ENCODE measurements around a stretch of chr5.

- PRO-cap = no peak
- RAMPAGE, long total RNA, 3 experiments = no peak in any of the 3 experiments
Measured at GRCh38 chr5:174188310-174188876, 142.9 kb downstream of the NSG2 start.

GRCh38 chr5:174843730-174844006, 119.3 kb downstream of the MSX2 start:
- PRO-cap = no peak
- RAMPAGE, long total RNA, 3 experiments = no peak in any of the 3 experiments

DNA sequence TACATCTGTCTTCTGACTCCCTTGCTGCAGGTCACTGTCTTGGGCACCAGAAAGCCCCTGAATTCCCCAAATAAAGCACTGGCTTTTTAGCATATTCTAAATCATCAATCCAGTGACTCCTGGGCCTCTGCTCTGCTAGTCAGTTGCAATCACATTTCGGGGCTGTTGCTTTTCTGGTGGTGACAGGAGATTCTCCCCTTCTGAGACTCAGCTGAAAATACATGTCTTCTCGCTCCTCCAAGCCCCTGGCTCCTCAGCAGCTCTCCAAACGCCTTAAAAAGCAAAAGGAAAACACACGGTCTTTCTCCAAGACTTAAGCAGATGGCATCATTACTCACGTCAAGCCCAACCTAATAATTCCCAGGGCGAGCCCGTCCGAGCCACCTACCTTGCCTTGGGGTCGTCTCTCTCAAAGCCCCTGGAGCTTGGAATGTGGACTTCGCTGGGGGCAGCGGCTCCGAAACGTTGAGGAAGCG, 633 bp downstream of the DRD1 start:
- PRO-cap = no peak
- RAMPAGE, long total RNA, 3 experiments = no peak in any of the 3 experiments

DNA sequence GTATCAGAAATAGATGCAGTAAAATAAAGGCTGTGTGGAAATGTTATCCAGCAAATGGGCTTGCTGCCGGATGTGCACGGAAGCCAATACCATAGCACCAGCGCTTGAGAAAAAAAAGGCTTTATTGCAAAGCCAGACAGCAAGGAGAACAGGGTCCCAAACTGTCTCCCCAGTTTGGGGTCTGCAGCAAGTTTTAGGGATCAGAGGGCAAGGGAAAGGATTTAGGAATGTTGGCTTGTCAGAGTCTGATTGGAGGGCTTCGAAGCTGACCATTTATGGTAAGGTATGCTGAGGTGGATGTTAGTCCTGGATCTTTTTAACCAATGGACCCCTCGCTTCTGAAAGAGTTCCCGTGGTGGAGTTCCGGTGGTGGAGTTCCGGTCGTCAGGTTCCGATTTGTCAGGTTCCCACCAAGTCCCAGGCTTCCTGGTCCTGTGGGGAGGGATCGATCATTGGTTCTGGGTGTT, 70.4 kb downstream of the SFXN1 start:
- PRO-cap = no peak
- RAMPAGE, long total RNA, 3 experiments = no peak in any of the 3 experiments

- PRO-cap = no peak
- RAMPAGE, long total RNA, 3 experiments = no peak in any of the 3 experiments
Measured at GRCh38 chr5:175603992-175604508, 53.8 kb upstream of the HRH2 start.

GRCh38 chr5:175680865-175681354, 23.0 kb downstream of the HRH2 start:
- PRO-cap = no peak
- RAMPAGE, long total RNA, 3 experiments = no peak in any of the 3 experiments

- PRO-cap = no peak
- RAMPAGE, long total RNA, 3 experiments = no peak in any of the 3 experiments
Measured at GRCh38 chr5:175693209-175693618, 35.3 kb downstream of the HRH2 start.

DNA sequence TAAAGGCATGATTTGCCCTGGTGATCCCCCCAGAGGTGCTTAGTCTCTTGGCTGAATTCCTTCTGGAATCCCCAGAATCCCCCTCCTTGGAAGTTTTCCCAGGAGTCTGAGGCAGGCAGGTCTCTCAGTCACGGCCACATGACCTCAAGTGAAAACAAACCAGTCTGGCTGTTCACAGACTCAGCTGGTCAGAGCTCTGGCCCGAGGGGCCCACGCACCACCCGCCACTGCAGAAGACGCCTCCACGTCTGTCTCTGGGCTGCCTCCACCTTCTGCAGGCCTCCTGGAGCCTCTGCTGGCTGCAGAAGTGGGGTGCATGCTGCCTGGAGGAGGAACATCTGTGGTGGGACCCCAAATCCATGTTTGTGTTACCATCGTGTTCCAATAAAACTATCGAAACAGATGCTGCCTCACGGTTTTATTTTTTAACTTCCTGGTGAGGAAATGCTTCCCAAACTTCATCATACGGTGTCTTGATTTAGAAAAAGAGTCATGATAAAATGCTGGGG, 52.5 kb downstream of the HRH2 start:
- PRO-cap = no peak
- RAMPAGE, long total RNA, 3 experiments = no peak in any of the 3 experiments

- PRO-cap = no peak
- RAMPAGE, long total RNA, 3 experiments = no peak in any of the 3 experiments
Measured at GRCh38 chr5:175797479-175798108, 73.8 kb upstream of the CPLX2 start.

GRCh38 chr5:176181260-176181850, 56.9 kb upstream of the SIMC1 start:
- PRO-cap = no peak
- RAMPAGE, long total RNA, 3 experiments = no peak in any of the 3 experiments

GRCh38 chr5:176361095-176361415, 509 bp downstream of the KIAA1191 start:
- PRO-cap = no peak
- RAMPAGE, long total RNA, 3 experiments = no peak in any of the 3 experiments

- PRO-cap = no peak
- RAMPAGE, long total RNA, 3 experiments = no peak in any of the 3 experiments
Measured at GRCh38 chr5:176385009-176386147, 3.0 kb downstream of the NOP16 start.

DNA sequence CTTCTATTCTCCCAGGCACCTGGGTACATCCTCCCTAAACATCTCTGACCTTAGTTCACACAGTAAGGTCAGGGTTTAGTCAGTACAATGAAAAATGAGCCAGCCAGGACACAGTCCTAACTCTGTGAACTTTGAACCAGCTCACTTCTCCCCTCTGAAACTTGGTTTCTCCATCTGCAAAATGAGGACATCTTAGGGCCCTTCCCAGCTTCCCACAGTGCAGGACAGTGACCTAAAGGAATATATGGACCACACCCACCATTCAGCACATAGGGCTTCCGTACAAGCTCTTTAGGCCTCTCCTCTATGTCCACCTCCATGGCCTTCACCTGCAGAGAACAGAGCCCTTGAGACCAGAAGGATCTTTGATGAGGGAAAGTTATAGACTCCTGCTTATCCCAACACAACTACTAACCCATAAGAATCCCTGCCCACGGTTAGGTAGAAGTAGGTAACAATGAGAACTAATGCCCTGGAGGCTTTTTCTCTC, 1.8 kb downstream of the NOP16 start:
- PRO-cap = no peak
- RAMPAGE, long total RNA, 3 experiments = no peak in any of the 3 experiments

DNA sequence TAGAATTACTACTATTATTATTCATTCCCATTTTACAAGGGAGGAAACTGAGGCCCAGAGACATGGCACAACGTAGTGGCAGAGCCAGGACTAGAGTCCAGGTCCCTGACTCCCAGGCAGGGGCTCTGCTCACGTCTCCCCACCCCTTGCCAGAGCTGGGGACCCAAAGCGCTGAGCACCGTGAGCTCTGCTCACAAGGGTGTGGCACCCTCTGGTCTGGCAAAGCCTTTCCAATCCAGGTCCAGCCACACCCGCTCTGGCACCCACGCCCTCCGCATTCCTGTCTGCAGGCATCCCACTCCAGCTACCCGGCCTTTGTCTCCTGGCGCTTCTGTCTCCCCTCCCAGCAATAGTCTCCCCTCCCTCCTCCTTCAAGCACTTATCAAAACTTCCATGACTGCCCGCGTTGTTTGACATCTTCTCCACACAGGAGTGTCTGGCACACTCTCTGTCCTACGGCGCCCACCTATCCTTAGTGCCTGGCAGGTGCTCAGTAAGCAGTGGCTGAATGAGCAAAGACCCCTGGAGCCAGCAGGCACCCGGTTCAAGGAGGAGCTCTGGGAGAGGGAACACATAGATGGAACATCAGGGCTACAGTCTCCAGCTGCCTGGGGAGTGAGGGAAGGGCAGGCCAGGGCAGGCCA, 11.9 kb downstream of the HIGD2A start:
- PRO-cap = no peak
- RAMPAGE, long total RNA, 3 experiments = no peak in any of the 3 experiments

- PRO-cap = no peak
- RAMPAGE, long total RNA, 3 experiments = no peak in any of the 3 experiments
Measured at GRCh38 chr5:176415560-176416055, 731 bp downstream of the CLTB start.

- PRO-cap = no peak
- RAMPAGE, long total RNA, 3 experiments = no peak in any of the 3 experiments
Measured at GRCh38 chr5:176448485-176449297, 506 bp downstream of the FAF2 start.

DNA sequence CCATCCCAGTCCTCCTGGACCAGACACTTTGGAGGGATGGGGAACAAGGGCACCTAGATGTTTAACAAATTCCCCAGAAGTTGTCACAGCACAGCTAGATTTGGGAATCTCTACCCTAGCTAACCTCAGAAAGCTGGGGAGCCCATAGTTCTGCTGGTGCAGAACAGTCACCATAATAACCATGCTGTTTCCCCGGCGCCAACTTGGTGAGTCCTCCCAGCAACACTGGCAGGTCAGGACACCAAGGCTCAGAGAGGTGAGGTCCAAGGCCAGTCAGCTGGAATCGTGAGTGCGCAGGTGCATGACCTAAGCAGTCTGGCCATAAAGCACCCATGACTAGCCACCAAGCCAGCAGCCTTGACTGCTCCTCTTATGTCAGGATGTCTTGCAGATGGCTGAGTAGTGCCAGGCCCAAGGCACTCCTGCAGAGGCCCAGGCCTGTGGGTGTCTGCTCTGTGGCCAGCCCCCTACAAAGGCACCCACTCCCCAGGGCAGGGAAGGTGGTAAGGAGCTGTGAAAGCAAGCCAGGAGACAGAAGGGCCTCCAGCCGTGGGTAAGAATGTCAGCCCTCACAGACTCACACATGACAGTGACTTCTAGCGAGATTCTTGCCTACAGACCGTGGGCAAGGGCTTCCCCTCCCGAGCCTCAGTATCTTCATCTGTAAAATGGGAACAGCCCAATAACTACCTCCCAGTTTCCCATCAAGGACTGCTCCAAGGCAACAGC, 2.5 kb downstream of the RNF44 start:
- PRO-cap = no peak
- RAMPAGE, long total RNA, 3 experiments = no peak in any of the 3 experiments

DNA sequence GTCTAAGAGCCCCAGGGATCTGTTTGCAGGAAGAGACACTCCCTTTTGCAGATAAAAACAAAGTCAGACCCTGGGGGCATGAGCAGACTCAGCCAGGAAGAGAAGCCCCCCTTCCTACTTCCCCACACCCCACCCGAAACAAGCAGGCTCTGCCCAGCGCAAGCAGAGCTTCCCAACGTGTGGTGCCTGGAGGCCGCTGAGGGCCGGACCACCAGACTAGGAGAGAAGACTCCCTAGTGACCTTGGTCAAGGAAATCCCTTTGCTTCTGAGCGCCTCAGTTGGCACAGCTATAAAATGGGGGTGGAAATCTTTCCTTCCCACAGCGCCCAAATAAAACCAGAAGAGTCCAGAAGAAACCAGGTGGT, 1.2 kb downstream of the RNF44 start:
- PRO-cap = no peak
- RAMPAGE, long total RNA, 3 experiments = no peak in any of the 3 experiments

DNA sequence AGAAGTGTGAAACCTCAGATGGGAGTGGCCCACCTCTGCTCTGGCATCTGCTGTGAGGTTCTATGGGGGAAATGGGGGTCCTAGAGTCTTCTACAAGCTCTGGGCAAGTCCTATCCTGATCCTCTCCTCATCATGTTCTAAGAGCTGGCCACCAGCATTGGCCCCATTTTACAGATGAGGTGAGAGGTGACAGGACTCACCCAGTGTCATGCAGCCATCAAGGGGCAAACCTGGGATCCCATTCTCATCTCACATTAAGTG, 3.9 kb upstream of the RNF44 start:
- PRO-cap = no peak
- RAMPAGE, long total RNA, 3 experiments = no peak in any of the 3 experiments

DNA sequence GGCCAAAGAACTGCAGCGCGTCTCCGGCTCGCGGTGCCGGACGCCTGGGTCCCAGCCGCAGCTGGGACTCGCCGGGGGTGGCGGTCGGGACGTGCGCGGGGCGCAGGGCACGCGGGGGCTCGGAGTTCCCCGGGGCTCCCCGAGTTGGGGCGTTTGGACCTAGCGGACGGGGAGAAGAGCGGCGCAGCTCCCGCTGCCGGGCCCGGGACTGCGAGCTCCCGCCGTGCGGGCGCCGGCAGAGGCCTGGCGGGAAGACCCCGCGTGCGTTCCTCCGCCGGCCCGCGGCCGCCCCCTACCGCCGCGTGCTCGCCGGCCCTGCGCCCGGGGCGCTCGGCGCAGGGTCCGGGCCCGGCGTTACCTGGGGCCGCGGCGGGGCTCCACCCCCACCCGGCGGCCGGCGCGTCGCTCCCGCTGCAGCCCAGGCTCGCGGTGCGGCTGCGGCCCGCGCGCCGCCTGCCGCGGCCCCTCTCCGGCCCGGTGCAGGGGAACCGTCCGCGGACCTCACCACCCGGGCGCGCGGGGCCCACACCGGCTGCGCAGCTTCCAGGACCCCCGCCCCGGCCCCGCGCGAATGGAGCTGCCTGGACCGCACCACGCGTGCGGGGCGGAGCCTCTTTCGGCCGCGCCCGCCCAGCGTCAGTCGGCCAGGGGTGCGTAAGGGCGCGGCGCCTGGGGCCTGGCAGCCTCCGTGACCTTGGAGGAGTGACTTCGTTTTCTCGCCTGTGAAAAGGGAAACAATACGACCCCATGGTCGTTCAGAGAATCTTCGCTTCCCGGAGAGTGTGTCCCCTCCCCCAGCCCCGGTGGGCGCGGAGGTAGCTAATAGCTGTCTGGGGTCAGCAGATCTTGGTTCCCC, 5.9 kb upstream of the RNF44 start:
- PRO-cap = unidirectional peak, minus-strand start at position 210 of the sequence; bidirectional peak, plus-strand start at position 639 of the sequence, minus-strand start at position 573 of the sequence
- RAMPAGE, long total RNA, 3 experiments = no peak in any of the 3 experiments